Cardiac atrium fibroblast (primary cell): ENCODE results near the gene TAAR8.

- RAMPAGE, long total RNA: no peak
Measured at GRCh38 chr6:131575785-131576302, 2.8 kb downstream of the ARG1 start.

DNA sequence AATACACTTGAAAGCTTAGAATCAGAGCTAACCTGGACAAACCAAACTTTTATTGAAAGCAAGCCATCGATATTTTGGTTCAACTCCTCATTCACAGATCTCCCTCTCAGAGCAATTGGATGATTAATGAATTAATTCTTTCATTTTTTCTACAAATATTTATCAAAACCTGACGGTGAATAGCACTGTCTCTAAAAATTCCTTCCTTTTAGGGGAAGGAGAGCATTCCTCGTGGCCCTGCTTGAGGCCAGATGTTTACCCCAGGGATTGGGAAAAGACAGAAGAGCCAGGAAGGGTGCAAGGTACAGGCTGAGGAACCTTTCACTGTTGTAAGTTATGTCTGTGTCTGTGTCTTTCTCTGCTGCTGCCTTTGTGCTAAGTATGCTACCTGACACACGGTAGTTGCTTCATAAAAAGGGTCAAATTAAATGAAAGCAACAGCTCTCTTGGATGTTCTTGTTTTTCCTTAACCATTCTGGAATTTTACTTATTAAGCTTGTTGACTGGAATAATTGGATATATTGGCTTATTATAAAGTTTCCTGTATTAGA lies 27.3 kb upstream of the CCN2 start:
- RAMPAGE, long total RNA: no peak

GRCh38 chr6:132399700-132400215 lies 1.5 kb downstream of the MOXD1 start:
- RAMPAGE, long total RNA: no peak

DNA sequence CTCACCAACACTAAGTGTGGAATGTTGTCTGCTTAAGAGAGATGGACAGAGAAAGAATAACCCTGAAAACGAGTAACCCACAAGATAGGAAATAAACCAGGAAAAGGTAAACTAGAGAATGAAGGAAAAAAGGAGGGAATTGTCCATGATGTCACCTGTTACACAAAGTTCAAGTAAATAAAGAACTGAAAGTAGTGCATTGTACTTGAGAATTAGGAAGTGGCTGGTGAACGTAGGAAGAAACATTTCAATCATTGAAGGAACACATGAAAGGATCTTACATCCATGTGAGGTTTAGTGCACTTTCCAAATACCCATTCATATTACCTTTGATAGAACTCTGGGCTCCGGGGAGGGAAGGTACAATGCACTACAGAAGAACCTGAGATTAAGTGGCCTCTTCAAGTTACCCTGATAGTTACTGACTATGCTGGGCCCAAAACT lies 956 bp upstream of the STX7 start:
- RAMPAGE, long total RNA: no peak

DNA sequence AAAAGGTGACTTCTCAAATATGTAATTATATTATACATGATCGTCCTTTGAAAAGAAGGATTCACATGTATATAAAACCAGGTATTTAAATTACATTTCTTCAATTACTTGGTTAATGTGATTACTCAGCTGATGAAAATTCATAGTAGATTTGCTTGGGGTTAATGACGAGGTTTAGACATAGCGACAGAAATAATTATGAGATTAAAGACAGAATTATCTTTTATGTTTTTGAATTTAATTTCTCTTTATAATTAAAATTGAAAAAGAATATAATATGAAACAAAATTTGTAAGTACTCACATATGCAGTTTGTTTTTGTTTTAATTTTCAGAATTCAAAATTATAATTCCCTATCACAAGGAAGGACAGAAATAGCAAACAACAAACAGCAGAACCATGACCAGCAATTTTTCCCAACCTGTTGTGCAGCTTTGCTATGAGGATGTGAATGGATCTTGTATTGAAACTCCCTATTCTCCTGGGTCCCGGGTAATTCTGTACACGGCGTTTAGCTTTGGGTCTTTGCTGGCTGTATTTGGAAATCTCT lies at the start of gene TAAR8:
TSS of gene TAAR8 (plus strand) at position 379 of the 550 bp plus-strand sequence.
- RAMPAGE, long total RNA: no peak

- RAMPAGE, long total RNA: no peak
Measured at GRCh38 chr6:132614385-132614986, 9.6 kb downstream of the TAAR2 start.

DNA sequence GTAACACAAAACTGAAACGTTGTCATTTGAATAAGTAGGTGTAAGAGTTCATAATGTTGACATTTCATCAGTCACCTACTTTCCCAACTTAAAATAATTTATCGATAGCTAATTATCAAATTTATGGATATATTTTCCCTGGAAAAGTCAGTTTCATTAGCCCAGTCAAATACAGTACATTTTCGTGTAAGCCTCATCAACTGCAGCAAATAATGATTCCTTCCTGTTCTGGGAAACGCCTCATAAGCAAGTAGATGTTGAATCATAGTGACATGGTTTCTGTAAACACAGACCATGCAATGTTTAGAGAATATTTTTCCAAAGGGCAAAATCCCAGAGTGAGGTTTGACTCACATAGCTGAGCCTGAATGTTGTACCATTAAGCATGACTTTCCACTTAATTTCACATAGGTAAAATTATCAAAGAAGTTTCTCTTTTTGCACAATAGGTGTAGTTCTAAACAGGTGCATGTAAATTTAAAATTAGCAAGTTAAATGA lies 16.7 kb upstream of the VNN1 start:
- RAMPAGE, long total RNA: no peak

DNA sequence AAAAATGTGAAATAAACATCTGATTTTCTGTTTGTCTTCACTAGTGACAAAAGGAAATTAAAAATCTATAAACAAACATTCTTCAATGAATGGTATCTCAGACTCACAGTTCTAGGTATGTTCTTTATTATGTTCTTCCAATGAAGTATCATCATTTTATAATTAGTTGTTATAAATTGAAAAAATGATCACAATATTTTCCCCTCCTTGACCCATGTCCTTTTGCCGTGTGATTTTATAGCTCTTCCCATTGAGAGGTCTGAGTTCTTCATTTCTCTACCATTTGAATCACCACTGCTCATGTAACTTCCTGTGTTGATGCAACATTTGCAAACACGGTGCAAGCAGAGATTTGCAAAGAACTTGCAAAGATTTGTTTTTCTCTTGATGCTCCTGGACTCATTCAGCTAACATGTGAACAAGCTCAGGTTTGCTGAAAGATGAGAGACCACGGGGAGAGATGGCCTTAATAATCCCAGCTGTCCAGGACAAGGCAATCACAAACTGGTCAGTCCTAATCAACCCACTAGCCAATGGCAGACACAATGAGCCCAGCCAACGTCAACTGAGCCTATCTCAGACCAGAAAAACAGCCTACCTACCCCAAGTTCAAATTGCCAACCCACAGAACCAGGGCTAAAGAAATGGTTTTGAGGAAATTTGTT lies 8.6 kb downstream of the VNN2 start:
- RAMPAGE, long total RNA: no peak

DNA sequence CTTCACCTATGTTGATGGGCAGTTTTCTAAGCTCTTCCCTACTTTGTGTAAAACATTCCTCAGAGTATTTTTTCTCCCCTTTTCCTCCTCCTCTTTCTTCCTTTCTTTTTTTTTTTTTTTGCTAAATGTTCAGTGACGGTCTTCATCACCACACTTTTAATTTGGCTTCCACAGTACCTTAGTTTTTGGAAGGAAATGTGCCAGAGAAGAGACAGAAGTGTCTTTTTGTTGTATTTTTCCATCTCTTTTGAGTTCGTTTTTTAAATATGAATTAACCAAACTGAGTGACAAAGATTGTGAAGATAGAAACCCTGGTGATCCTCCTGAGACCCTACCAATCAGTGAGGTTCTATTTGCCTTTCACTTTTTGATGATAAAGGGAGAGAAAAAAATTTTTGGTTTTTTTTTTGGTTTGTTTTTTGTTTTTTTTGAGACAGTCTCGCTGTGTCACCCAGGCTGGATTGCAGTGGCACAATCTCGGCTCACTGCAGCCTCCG lies 7.1 kb downstream of the RPS12 start:
- RAMPAGE, long total RNA: no peak

GRCh38 chr6:133890904-133892110 lies 2.4 kb downstream of the TCF21 start:
- RAMPAGE, long total RNA: no peak

- RAMPAGE, long total RNA: no peak
Measured at GRCh38 chr6:133991805-133992855, 39.1 kb downstream of the TBPL1 start.

DNA sequence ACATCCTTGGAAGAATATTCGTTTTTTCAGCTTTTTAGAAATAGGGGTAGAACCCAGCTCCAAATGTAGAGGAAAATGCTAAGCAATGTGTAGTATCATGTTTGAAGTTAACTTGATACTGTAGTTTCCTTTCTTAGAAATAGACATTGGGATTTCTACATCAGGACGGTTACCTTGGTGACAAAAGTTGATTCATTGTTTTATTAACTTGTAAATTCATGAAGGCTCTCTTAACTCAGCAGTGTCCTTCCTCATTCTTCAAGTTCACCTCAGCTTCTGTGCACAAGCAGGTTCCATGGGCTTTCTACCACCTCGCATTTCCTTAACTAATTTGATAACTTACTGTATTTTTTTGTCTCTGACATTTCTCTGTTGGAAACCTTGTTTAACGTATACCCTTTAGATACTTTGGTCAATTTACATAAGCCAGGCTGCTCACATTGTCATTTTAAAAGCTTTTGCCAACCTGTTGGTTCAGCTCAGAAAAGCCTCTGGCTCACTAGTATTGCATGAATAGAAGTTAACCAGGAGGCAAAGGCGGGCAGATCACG lies 43.5 kb downstream of the TBPL1 start:
- RAMPAGE, long total RNA: no peak

DNA sequence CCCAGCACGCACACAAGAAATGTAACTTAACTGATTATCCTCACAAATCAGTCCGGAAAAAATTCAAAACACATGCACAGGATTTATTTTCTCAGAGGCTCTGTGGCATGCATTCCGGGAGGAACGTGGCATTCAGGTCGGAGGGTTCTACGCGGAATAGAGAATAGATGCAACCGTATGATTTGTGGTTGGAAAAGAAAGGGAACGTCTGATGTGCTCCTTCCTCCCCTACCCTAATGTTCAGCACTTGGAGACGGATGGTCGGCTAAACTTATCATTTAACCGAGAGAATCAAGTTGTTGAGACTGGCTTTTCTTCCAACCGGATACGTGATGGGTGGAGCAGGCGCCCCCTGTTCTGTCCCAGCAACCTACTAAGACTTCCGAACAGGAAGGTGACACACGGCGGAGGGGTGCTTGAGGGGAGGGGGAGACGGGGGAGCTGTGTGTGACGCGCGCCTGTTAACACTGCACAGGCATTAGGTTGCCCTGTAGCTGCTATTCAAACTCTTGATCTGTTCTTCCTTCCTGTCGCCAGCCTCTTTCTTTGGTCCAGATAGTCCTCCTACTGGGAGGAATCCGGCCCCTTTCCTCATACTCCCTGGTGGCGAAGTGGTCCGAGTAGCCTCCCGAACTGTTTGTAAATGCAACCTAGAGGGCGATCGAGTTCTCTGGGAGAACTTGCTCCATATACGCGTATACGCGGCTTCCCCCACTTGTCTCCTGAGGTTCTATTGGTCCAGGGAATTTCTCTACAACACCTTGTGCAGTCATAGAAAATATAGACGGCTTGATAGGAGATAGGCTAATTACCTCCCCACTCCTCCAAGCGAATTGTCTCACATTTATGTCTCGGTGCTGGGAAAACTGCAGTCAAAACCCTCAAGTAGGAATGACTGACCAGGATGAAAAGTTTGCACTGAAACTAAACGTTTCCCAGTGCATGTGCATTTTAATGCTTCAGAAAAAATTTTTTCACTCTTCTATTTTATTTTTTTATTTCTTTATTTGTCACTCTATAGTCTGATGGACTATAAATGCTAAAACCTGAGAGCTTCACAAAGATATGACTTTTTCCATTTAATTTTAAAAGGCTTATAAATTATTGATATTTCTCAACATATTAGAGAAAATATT lies 125.9 kb upstream of the SLC2A12 start:
- RAMPAGE, long total RNA: no peak

- RAMPAGE, long total RNA: no peak
Measured at GRCh38 chr6:134295814-134296658, 21.9 kb downstream of the SGK1 start.

DNA sequence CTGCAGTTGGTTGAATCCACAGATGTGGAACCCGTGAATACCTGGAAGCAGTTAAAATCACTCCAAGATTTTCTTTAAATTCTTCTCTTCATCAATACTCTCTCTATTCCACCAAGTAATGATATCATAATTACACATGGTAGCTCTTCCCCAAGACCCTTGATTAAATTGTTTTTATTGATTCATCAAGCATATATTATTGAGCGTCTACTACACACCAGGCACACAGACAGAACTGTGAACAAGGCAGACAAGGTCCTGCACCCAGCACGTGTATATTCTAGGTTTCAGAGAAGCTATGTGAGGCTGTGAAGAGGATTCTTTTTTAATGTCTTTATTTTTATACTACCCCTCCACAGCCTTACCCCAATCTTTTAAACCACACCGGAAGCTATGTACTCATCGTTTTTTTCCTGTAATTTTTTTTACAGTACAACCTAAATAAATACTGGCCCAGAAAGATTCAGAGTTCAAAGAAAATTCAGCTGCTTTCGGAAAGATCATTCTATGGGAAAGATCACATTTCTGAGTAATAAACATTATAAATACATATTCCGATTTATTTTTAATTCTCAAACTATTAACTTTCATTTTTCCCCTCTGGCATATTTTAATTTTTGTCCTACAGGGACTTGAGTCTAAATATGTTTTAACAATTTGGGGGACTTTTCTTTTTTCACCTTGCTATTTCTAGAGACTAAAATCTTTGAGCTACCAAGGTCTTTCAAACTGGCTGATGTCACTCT lies 10.0 kb downstream of the SGK1 start:
- RAMPAGE, long total RNA: no peak

GRCh38 chr6:134308823-134309675 lies 8.9 kb downstream of the SGK1 start:
- RAMPAGE, long total RNA: no peak

DNA sequence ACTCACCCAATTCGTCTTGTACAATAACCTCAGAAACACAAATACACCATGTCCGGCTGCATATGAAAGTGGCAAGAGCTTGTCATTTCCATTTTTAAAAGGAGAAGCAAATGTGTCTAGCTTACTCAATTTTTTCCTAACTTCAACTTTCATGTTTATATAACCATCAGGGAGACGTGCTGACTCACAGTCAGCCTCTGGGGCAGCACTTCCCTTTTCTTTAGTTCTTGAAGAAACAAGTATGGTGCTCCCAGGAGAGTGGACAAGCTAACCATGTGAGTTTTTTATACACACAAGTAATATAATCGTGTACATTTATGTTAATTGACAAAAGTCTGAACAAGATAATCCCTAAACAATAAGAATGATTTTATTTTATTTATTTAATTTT lies 55.5 kb upstream of the SGK1 start:
- RAMPAGE, long total RNA: no peak

GRCh38 chr6:134458813-134459270 lies 140.9 kb upstream of the SGK1 start:
- RAMPAGE, long total RNA: no peak

DNA sequence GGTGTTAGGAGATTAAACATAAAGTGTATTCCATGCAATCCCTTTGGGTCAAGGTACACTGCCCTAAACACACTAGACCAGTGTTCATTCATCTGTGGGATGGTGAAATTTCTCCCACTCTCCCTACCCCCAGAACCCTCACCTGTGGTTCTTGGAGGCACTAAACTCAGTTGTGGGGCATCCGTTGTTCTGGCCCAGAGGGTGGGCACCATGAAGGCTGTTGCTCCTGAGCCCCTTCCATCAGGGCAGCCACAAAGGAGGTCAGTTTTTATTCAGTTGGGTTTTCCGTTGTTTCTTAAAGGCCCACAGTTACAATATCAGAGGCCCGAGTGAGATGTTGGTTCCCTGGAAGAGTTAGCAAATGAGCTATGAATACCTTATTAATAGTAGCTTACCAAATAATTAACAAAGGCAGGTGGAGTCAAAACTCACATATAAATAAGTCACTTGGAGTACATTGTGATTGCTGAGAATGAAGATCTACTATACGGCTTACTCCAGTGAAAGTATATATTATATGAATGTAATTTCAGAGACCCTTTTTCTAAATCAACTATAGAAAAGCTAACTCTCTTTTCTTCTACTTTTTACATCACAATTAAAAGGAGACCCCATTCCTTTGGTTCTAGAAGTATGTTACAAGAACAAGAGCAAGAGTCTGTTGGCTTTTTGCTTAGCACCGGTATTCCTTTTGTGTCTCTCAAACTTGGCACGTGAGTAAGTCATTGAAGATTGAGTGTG lies 205.4 kb upstream of the SGK1 start:
- RAMPAGE, long total RNA: no peak

GRCh38 chr6:134622077-134622398 lies 304.1 kb upstream of the SGK1 start:
- RAMPAGE, long total RNA: no peak